Bronchus fibroblast of lung (primary cell): Measurements from ENCODE around the genes FTSJ3 and CEP95.

GRCh38 chr17:63827280-63827959 lies at the start of gene FTSJ3:
Gene FTSJ3 (minus strand): TSS chr17:63827663.
- RAMPAGE, long total RNA: start-site peak on the plus strand at chr17:63827433-63827485, 368 and 210 reads in 2 replicates; start-site peak on the plus strand at chr17:63827716-63827738, 43 and 35 reads in 2 replicates

GRCh38 chr17:63828273-63828878 lies 913 bp upstream of the FTSJ3 start:
- RAMPAGE, long total RNA: no peak

- RAMPAGE, long total RNA: no peak
Measured at GRCh38 chr17:64025681-64026224, 5.3 kb upstream of the ICAM2 start.

DNA sequence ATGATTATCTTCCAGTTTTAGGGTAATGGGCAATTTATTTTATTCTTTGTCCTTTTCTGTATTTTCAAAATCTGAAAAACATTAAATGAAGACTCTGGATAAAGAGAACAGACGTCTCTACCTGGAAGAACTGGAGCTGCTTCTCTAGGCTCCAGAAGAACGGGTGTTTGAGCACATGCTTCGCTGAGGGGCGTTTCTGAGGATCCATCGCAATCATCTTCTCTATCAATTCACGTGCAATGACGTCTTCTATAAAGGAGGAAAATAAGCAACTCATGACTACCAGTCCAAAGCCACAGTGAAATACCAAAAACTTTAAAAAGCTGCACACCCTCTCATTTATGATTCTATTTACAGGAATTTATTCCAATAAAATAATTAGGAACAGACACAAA lies 27.3 kb upstream of the ICAM2 start:
- RAMPAGE, long total RNA: no peak

GRCh38 chr17:64082564-64082830 lies 47.4 kb downstream of the ERN1 start:
- RAMPAGE, long total RNA: no peak

DNA sequence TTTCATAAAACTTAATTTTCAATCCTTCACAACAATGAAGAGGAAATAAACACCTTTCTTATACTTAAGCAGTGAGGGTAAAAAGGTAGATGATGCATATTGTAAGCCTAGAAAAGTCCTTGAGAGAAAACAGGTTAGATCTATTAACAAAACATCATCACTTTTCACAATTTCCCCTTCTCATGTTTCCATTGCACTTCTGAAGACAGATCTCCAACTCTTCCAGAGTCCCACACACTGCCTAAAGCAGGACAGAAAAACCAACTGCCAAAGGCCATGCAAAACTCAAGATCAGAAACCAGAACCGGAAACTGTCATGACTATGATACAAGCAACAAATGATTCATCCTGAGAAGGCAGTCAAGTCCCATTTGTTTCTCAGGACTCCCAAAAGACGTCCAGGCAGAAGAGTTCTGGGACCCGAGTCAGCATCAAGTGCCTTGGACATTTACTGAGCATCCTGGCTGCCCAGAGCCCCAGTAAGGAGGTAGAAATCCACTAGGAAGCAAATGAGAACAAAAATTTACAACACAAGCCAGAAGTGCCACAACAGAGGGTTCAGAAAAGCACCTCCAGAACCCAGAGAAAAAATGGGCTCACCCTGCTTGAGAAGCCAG lies 38.9 kb downstream of the ERN1 start:
- RAMPAGE, long total RNA: no peak

- RAMPAGE, long total RNA: no peak
Measured at GRCh38 chr17:64147188-64147909, 17.4 kb upstream of the ERN1 start.

DNA sequence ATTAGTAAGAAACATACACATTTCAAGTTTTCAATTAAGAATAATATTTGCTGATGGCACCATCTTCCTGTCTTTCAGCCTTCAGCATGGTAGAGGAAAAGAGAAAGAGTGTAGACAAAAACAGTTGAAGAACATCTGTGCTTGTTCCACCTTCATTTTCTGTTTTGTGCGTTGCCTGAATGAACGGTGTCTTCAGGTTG lies 59.9 kb upstream of the TEX2 start:
- RAMPAGE, long total RNA: no peak

DNA sequence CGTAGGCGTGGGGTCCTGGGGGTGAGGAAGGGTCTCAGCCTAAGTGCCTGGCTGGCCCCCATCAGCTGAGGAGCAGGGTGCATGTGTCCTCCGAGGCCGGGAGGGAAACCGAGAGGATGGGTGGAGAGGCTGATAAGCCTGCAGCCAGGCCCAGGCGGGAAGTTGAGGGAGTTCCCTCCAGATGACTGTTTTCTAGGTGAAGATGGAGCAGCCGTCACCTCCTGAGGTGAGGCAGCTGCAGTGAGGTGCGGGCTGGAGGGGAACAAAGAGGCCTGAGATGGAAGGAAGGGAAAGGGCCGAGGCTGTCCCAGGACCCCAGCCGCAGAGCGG lies 3.1 kb downstream of the PECAM1 start:
- RAMPAGE, long total RNA: no peak

GRCh38 chr17:64393528-64393886 lies 2.8 kb upstream of the PECAM1 start:
- RAMPAGE, long total RNA: no peak

- RAMPAGE, long total RNA: no peak
Measured at GRCh38 chr17:64506956-64507117, at the start of gene CEP95. Gene CEP95 (plus strand): TSS chr17:64506977.

DNA sequence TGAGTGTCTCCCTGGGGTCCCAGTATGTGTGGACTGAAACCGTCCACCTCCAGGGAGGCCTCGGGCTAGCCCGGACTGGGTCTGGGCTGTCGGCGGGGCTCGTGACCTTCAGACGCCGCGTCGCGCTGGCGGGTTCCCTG lies 211 bp downstream of the CEP95 start:
- RAMPAGE, long total RNA: no peak

DNA sequence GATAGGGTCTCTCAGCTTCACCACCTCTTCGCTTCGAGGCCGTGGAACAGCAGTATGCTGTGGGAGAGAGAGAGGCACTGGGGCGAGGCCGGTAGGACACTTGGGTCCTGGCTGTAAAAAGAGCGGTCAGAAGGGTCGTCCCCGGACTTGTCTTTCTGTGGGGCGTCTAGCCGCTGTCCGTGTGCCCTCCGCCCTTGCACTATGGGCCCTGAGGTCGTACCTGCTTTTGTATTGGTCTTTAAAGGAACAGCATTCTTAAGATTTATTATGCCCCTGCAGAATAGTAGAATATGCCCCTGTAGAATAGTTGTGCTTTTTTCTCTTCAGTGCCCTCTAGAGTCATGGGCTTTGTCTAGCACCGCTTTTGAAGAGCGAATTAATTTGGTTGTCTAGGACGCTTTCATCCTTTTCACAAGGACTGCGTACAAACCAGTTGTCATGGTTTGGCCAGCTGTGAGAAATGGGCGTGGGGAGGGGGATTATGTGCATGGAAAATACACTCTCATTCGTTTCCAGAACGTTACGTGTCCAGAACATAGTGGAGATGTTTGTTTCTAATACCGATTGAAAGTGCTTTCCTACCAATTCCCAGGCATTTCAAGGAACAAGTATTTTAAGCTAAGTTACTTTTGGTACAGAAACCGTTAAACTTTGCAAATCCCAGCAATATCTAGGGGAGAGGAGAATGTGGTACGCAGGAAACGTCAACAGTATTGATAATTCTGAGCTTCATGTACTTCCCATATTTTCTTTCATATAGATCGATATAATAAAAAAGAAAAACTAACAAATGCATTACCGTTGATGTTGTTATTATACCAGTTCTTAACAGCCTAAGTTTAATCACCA lies 705 bp downstream of the CEP95 start:
- RAMPAGE, long total RNA: no peak

DNA sequence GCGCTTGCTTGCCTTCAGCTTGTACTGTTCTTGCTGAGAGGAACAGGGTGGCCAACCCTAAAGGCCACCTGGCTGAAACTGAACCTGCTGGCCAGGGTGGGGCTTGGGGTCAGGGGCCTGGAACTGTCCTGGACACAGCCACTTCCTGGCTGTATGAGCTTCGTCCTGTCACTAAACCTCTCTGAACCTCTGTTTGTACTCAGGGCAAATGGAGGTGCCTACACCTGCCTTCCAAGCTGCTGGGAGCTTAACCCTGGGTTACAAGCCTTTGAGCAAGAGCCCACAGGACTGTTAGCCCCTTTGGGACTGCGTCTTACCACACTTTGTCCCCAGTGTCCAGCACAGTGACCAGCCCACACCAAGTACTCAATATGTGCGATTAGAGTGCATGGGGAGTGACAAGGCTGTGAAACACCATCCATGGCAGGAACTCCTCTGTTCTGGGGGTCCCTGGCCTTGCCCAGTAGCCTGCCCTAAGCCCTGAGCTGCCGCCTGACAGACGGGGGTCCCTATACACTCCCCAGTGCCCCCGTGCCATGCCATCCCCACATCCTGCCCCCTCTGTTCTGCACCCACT lies 112.7 kb upstream of the SMURF2 start:
- RAMPAGE, long total RNA: no peak

DNA sequence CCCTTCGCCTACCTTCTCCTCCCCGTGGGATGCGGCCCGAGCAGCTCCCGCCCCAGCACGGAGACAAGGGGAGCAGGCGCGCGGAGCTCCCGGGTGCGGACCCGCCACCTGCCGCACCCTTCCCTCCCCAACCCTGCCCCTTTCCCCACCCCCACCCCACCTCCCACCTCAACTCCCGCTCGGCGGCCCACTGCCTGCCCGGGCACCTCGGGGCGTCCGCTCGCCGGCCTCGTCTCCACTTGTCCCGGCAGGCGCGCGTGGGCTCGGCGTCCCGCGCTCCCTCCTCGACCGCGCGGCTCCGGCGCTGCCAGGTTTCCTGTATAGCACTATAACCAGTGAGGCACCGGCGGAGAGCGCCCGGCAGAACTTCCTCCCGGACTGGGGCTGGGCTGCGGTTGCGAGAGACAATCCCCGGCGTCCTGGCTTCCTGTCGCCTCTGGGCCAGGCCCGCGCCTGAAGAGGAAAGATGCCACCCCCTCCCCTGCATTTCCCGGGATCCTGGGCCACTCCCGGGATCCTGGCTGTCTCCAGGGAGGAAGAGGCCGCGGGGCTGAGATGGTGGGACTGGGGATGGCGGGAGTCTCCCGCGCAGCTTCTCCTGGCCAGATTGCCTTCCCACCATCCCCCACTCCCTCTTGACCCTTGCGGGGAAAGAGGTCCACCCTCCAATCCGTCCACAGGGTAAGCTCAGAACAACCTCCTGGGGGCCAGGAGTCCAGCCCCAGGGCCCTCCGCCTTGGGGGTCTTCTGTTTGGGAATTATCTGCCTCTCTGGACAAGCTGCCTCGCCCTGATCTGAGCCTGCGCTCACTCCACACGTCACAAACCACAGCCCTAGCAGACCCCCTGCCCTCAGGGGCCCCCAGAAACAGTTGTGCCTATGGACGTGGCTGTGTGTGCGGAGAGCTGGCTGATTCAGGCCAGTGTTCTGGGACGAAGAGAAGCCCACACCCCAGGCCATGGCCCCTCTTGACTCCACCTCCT lies 119.4 kb upstream of the SMURF2 start:
- RAMPAGE, long total RNA: no peak

GRCh38 chr17:64787070-64787929 lies 125.2 kb upstream of the SMURF2 start:
- RAMPAGE, long total RNA: no peak

DNA sequence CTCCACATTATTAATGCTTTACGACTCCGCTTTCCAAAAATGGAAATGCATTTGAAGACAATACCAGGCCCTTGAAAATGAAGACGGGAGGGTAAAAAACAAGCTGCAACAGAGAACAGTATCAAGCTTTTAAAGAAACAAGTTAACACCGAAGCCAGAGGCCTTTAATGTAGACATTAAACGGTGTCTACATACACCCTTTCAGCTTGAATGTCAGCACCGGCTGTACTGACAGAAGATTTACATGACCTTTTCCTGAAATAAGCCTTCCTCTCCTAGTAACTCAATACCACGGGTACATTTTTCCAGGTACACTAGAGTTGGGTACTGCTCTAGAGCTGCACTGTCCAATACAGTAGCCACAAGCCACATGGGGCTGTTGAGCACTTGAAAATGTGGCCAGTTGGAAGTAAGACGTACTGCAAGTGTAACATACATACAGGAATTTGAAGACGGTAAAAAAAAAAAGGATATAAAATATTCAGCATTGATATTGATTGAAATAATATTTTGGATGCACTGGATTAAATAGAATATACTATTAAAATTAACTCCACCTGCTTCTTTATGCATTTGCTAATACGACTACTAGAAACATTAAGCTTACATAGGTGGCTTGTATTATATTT lies 45.9 kb upstream of the LRRC37A3 start:
- RAMPAGE, long total RNA: no peak

- RAMPAGE, long total RNA: no peak
Measured at GRCh38 chr17:64974089-64974891, 55.0 kb upstream of the LRRC37A3 start.

DNA sequence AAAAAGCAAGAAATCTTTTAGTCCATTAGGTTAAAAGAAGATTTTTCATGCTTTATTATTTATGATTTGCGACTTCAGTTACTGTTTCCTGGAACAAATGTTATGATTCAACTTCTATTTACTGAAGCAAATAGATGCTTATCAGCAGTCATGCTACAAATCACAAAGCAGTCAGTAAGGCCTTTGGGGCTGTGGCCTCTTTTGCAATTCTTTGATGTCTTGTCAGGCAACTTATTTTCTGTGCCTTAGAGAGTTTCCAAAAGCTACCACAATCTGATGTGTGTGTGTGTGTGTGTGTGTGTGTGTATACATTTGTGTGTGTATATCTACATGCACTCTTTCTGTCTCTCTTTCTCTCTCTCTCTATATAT lies 65.9 kb upstream of the LRRC37A3 start:
- RAMPAGE, long total RNA: no peak

DNA sequence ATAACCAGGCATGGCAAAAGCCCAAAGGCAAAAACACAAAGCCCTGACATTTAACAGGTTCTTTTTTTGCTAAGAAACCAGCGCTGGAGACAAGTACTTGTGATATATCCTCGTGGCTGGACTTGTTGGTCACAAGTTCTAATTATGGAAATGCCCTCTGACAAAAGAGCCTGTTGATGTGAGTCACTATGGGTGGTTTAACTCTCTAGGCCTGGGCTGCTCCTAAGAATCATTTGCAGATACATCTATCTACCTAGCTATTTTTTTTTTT lies 67.5 kb downstream of the GNA13 start:
- RAMPAGE, long total RNA: no peak